Left common carotid artery plus branches (tissue), 1 donor: ENCODE measurements around the genes PCDH11Y, TBL1Y and UTY.

GRCh38 chrY:2867950-2868556 lies 26.7 kb downstream of the RPS4Y1 start:
- PRO-cap = no peak

- PRO-cap = no peak
Measured at GRCh38 chrY:2934723-2935324, 357 bp upstream of the ZFY start.

DNA sequence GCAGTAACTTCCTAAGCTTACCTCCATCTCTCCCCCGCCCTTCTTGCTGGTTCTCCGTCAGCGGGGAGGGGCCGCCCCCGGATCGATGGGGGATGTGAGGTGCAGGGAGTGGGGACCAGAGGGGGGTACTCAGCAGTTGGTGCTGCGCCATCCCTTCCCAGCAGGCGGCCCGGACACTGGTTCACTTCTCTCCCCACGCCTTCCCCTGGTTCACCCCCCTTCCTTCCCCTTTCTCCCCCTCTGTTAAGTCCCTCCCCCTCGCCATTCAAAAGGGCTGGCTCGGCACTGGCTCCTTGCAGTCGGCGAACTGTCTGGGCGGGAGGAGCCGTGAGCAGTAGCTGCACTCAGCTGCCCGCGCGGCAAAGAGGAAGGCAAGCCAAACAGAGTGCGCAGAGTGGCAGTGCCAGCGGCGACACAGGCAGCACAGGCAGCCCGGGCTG lies at the start of gene PCDH11Y:
Gene PCDH11Y, plus strand, starts transcription at position 296 of the 440 bp plus-strand sequence.
- PRO-cap = no peak

- PRO-cap = no peak
Measured at GRCh38 chrY:6910266-6911341, at the start of gene TBL1Y. Gene TBL1Y, plus strand, starts transcription at chrY:6910697.

GRCh38 chrY:7275545-7276335 lies 364.2 kb upstream of the AMELY start:
- PRO-cap = no peak

- PRO-cap = no peak
Measured at GRCh38 chrY:7279370-7279923, 367.9 kb upstream of the AMELY start.

DNA sequence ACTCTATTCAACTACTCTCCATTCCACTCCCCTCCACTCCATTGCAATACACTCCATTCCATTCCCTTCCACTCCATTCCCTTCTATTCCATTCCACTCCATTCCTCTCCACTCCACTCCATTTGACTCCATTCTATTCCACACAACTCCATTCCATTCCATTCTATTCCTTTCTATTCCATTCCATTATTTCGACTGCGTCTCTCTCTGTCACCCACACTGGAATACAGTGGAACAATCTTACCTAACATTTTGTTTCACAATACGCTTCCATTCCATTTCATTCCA lies 1304.7 kb downstream of the TSPY10 start:
- PRO-cap = no peak

- PRO-cap = no peak
Measured at GRCh38 chrY:13136067-13136274, 231.3 kb downstream of the DDX3Y start.

DNA sequence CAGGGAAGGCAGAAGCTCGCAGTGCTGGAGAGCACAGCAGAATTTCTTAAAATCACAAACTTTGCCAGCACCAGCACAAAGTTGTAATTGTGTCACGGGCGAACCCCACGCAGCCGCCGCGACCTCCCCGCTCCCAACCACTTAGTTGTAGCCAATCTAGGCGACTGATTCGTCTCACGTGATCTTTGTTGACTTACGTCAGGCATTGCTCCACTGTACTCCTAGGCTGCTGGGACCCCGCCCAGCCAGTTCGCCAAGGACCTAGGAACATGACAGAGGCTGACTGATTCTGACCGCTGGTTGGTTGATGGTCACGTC lies at the start of gene UTY:
Gene UTY, minus strand, starts transcription at position 166 of the 318 bp plus-strand sequence.
- PRO-cap = no peak

DNA sequence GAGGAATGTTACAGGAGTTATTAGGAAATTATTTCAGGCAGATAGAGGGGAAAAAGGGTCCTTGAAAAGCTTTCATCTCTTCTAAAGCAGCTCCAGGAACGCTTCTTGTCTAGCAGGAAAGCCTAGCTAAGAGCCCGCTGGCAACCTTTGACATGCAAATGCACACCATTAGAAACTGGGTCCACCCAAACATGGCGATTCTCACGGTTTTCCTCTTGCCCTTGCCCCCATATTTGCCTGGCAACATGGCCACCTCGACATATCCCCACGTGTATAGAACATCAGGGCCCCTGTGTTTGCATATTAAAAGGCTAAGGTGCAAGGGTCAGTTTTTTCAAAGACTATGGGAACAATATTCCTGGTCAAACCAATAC lies 268.8 kb upstream of the HSFY2 start:
- PRO-cap = no peak

- PRO-cap = no peak
Measured at GRCh38 chrY:19055737-19056456, 282.4 kb upstream of the HSFY2 start.

- PRO-cap = no peak
Measured at GRCh38 chrY:20574962-20575270, 660 bp upstream of the EIF1AY start.